M059J (cell line): ENCODE measurements around a stretch of chr2.

DNA sequence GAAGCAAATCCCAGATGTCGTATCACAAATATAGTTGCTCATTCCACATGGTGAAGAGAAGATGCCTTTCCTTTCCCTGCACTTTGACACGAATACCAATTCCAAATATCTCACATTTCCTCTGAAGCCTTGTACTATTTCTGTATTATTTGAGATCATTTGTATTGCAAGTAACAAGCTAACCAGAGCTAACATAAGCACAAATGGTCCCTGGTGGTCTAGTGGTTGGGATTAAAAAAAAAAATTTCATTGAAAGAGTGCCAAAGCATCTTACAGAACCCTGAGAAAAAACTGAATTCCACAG, 3.7 kb upstream of the FAM228A start:
- RAMPAGE, long total RNA = no peak

GRCh38 chr2:24351023-24351839, 9.1 kb downstream of the ITSN2 start:
- RAMPAGE, long total RNA = no peak

DNA sequence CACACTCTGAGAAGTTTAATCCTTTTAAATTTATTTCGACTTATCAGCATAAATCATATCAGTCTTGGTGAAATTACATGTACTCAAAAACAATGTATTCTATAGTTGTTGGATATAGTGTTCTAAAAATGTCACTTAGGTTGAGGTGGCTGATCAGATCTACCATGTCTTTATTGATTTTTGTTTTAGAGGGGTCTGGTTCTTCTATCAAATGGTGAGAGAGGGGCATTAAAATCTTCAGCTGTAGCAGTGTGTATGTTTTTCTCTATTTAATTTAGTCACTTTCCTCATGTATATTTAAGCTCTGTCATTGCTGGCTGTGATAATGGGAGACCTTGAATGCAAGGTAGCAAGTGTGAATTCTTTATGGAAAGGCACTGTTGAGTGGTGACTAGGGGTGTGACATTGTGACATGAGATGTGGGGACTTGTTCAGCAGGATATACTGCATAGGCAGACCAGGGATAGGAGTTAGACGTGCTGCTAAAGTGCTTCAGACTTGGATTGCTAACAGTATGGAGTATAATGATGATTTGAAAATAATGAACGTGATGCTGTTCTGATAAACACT, 134.9 kb downstream of the NCOA1 start:
- RAMPAGE, long total RNA = no peak

GRCh38 chr2:24739333-24739694, 53.9 kb downstream of the PTRHD1 start:
- RAMPAGE, long total RNA = no peak

GRCh38 chr2:24785703-24786397, 7.3 kb downstream of the PTRHD1 start:
- RAMPAGE, long total RNA = no peak

DNA sequence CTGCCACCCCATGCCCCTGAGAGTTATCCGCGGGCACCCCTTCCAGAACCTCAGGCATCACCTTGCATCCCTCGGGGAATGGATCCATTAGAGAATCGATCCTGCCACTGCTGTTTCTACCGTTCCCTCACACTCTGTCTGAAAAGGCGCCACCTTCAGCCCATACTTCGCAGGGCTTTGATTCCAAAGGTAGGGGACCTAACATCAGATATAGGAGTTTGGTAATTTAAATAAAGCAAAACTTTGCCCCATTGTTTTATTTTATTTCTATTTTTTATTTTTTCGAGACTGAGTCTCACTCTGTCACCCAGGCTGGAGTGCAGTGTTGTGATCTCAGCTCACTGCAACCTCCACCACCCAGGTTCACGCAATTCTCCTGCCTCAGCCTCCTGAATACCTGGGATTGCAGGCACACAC, 1.2 kb upstream of the ADCY3 start:
- RAMPAGE, long total RNA = no peak

- RAMPAGE, long total RNA = no peak
These were observed 20.4 kb downstream of the EFR3B start for GRCh38 chr2:25062253-25062761.

DNA sequence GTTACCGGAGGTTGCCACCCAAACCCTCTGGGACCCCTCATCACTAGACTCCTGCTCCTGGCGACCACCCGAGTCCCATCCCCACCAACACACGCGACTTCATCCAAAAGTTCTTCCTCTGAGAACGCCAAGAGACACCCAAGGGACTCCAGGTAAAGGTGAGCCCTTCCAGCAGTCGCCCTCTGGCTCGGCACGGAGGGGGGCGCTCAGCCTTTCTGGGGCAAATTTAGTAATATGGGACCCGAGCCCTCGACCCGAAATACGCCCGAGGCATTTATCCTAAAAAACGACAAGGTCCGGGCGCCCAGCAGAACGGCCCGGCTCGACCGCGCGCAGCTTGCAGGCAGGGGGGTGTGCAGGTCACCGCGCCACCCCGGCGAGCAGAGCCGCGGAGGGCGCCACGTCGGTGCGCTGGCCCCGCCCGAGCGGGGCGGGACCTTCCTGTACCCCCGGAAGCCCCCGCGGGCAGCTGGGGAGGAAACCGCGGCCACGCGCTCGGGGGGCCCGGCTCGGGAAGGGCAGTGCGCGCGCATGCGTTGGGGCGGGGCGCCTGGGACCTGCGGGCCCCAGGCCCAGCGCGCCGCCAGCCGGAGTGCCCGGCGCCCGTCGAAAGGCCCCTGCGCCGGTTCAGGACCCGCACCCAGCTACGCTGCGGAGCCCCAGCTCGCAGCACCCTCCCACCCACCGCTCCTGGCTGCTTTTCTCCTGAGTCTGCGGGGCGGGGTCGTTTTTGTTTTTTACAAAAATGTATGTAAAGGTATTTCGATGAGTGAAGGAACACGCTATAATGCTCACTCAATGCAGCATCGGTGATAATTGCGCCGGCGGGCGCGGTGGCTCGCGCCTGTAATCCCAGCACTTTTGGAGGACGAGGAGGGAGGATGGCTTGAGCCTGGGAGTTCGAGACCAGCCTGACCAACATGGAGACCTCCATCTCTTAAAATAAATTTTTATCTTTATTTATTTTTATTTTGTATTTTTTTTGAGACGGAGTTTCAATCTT, 47.6 kb upstream of the POMC start:
- RAMPAGE, long total RNA = no peak

GRCh38 chr2:25233770-25234531, 65.6 kb upstream of the POMC start:
- RAMPAGE, long total RNA = no peak

GRCh38 chr2:25243834-25244665, 75.7 kb upstream of the POMC start:
- RAMPAGE, long total RNA = no peak

- RAMPAGE, long total RNA = no peak
These were observed 82.8 kb upstream of the POMC start for GRCh38 chr2:25251171-25251660.

GRCh38 chr2:25273271-25273960, 68.3 kb downstream of the DNMT3A start:
- RAMPAGE, long total RNA = no peak

DNA sequence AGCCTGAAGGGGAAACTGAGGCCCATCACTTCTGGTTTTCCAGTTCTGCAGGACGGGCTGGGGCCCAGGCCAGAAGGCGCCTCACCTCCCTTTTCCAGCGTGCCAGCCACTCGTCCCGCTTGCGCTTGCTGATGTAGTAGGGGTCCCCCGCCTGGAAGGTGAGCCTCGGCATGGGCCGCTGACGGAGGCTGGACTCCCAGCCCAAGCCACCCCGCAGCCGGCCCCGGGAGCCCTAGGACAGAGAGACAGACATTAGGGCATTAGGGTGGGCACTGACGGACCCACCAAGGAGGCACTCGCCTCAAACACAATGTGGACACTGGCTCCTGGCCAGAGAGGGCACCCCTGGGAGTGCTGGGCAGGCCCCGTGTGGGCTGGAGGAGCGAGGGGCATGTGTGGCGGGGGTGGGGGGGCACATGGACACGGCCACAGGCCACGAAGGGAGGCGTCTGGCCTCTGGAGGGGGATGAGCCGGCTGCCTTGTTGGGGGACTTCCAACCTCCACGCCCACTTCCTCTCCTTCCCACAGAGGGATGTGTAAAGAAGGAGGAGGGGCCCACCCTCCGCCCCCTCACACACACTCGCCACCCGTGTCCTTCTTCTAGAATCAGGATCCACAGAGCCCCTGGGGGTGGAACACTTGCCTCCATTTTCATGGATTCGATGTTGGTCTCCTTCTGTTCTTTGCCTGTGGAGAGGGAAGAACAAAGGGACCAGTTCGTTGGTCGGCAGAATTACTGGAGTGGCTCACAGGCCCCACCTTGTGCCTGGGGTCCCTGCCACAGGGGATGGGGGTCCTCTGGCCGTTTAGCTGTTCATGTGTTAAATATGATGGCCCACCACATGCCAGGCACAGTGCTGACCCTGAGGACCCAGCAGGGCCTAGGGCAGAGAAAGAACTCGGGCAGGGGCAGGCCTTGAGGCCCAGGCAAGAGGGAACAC, 66.6 kb downstream of the DNMT3A start:
- RAMPAGE, long total RNA = no peak

GRCh38 chr2:25322605-25323506, 18.9 kb downstream of the DNMT3A start:
- RAMPAGE, long total RNA = no peak

- RAMPAGE, long total RNA = no peak
These were observed 30.8 kb upstream of the DNMT3A start for GRCh38 chr2:25372431-25373016.

DNA sequence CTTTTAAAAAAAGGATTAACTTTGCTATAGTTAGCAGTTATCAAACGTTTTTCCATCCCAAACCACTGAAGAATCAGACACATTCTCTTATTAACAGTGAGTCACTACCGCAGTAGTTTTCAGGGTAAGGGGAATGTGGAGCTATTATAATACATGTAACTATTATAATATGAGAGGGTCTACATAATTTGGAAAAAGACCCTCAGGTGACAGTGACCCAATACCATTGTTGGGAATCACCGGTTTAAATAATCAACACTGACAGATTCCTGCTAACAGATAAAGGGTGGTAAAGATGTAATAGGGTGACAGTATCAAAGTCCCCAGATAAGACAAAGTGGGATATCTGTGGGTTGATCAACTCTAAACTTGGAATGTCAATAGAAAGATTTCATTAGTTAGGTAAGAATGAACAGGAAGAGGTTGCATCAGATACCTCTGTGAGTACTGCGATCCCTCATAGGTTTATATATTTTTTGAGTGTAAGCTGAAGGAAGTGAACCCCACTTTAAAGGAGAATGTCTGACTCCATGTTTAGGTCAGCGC, 113.0 kb upstream of the DNMT3A start:
- RAMPAGE, long total RNA = no peak

- RAMPAGE, long total RNA = no peak
These were observed 80.4 kb downstream of the DTNB start for GRCh38 chr2:25592846-25593596.

- RAMPAGE, long total RNA = no peak
These were observed 14.9 kb downstream of the DTNB start for GRCh38 chr2:25658444-25658929.

- RAMPAGE, long total RNA = no peak
These were observed 76.7 kb upstream of the DTNB start for GRCh38 chr2:25749825-25750649.

DNA sequence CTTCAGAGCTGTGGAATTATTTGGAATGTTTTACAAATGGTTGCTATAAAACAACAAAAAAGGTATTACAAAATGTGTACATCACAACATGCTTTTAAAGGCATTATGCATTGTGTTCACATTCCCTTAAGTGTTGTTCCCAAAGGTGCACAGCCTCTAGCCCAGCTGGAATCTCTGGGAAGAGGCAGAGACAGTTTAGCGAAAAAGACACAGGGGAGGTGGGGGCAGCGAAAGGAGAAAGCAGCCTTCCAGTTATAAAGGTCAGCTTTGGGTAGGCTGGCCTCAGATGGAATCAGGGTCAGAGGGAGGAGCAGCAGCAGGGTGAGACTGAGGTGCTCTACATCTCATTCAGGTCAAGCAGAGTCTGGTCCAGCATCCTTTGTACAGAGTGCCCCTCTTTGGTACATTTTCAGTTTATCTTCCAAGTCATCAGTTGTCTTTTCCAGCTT, 68.7 kb downstream of the ASXL2 start:
- RAMPAGE, long total RNA = no peak